H9 (cell line): ENCODE results near the genes NNT and ISL1.

DNA sequence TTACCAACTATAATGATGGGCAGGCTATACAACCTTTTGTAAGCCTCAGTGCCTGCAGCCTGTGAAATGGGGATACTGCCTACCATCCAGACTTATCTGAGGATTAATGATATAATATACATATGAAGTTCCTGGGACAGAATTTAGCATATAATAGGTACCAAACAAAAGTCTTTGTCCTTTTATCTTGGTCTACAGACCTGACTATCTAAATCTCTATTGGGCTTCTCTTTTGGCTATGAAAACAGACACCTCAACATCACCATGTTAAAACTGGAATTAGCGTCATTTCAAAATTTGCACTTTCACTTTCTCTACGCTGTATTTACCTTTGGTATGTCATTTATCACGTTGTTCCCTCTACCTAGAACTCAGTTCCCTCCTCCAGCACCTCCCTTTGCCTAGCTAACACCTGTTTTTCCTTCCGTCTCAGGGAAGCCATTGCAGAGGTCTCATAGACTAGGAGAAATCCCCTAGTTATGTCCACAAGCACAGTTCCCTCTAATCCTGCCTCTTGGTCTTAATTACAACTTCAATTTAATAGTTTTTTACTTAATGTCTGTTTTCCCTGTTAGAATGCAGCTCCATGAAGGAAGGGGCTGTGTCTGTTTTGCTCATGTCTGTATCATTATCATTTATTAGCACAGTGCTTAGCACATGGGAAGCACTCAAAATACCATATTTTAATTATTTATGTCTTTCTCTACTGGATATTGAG is 14.1 kb upstream of the TMEM267 start:
- PRO-cap = no peak

GRCh38 chr5:43602263-43603406 is at the start of gene NNT:
NNT (plus strand) TSS chr5:43603180.
- PRO-cap = bidirectional peak, plus-strand start at chr5:43602962, minus-strand start at chr5:43602603; bidirectional peak, plus-strand start at chr5:43603045, minus-strand start at chr5:43603051; bidirectional peak, plus-strand start at chr5:43603186, minus-strand start at chr5:43603104

GRCh38 chr5:43603407-43604361 is 704 bp downstream of the NNT start:
- PRO-cap = bidirectional peak, plus-strand start at chr5:43604030, minus-strand start at chr5:43603947

GRCh38 chr5:43619454-43620298 is 16.7 kb downstream of the NNT start:
- PRO-cap = no peak

DNA sequence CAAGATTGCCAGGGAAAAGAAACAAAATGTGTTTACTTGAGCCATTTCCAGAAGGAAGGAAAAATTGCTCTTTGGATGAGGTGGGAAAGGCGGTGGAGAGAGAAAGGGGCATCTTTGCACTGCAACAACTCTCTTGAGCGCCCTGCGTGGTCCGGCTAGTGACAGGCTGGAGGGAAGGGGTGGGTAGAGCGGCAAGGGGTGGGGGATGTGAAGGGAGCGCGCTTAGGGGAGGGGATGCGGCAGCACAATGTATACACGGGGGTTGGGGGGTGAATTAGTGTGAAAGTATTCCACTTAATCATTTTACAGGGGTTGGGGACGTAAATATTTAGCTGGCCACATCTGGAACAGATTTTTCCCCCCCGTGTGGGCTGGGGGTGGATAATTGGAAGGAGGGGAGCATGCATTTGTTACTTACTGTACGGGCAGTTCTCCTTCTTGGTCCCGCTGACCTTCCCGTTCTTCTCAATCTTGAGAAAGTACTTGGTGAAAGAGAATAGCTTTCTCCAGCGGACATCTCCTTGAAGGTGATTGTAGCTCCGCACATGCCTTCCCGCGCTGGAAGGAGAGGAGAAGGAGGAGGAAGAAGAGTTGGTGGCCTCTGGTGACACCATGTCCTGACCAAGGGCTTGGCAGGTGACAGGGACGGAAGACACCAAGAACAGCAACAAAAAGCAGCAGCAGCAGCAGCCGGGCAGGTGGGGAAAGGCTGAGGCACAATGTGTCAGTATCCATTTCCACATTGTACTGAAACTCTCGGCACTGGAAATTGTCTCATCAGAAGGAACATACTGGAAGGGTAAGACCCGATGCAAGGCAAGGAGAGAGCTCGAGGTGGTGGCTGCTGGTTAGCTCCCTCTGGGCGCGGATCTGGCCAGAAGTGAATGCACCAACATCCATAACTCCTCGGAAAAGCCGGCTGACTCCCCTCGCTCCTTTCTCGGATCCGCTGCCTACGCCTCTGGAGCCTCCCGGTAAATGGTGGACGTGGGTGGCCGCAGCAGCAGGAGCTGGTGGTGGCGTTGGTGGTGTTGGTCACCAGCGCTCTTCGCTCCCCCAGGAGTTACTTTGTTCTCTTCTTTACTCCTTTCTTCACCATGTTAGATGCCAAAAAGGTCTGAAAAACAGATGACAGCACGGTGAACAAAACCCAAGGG is 902 bp downstream of the FGF10 start:
- PRO-cap = no peak

- PRO-cap = no peak
Measured at GRCh38 chr5:44637881-44638502, 170.8 kb upstream of the MRPS30 start.

GRCh38 chr5:44806880-44807595 is 1.7 kb upstream of the MRPS30 start:
- PRO-cap = no peak

GRCh38 chr5:50593495-50593926 is 72.9 kb upstream of the PARP8 start:
- PRO-cap = no peak

- PRO-cap = bidirectional peak, plus-strand start at chr5:50668310, minus-strand start at chr5:50668280; bidirectional peak, plus-strand start at chr5:50668388, minus-strand start at chr5:50668385
Measured at GRCh38 chr5:50668198-50668659, 1.8 kb downstream of the PARP8 start.

DNA sequence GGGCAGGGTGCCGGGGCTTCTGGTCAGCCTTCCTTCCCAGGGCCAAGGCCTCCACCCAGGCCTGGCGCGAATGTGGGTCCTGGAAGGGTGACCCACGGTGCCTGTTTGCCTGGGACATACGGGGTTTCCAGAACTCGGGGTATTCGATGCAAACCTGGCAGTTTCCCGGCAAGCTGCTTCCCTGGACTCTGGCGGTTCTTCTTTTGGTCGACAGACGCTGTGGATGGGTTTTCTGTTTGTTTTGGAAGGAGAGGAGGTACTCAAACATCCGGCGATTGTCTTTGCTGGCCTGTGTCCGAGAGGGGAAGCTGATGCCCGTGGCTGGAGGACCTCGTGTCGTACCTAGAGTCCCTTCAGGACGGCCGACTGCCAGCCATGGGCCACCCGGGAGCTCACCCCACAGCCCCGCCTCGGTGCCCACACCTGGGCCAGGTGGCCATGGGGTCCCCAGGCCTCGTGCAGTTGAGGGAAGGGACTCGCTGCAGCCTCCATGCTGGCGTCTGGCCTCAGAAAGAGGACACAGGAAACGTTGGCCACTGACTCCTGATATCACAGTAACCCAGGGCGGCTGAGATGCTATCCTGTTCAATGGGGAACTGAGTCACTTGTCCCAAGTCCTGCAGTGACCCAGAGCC is 257.0 kb downstream of the PARP8 start:
- PRO-cap = no peak

GRCh38 chr5:51382683-51383630 is at the start of gene ISL1:
ISL1 (plus strand) TSS chr5:51383448.
- PRO-cap = bidirectional peak, plus-strand start at chr5:51383425, minus-strand start at chr5:51383263

DNA sequence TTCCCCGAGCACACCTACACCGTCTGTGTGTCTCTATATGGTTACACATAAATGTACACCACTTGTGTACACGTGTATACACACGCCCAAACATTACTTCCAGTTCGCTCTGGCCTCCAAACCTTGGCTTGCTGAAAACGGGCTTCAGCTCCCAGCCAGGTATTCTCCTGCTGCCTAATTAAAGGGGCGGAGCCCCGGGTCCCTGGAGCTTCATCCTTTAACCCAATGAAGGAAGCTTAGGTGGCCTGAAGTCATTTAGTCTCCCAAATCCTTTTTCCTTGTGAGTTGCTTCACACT is 4.6 kb downstream of the ISL1 start:
- PRO-cap = no peak

GRCh38 chr5:52150411-52150808 is 637.3 kb upstream of the ITGA1 start:
- PRO-cap = no peak

DNA sequence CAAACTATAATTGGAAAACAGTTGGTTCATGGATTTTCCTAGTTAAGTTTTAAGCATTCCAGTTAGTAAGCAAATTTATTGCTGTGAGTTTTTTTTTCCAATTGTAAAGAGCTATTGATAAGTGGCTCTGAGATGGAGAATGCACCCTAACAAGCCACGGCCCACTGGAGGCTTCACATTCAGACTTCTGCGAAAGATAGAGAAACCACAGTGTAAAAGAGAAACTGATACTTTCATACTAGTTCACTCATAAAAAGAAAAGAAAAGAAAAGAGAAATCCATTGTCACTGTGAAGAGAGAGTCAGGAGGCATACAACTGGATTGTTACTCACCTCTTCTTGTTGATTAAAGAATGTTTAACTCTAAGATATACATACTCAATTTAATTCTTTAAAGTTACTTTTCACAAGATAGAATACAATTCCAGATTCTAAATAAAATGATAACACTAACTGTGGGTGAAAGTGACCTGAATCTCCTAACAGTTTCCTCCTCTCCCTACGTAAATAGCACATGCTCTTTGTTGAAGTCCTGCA is 16.0 kb upstream of the ITGA1 start:
- PRO-cap = no peak

GRCh38 chr5:53479038-53479373 is 1.4 kb upstream of the FST start:
- PRO-cap = no peak

- PRO-cap = no peak
Measured at GRCh38 chr5:53616126-53616478, 55.7 kb downstream of the NDUFS4 start.

GRCh38 chr5:53884153-53884896 is 323.9 kb downstream of the NDUFS4 start:
- PRO-cap = no peak

- PRO-cap = no peak
Measured at GRCh38 chr5:54016288-54016992, 293.9 kb downstream of the ARL15 start.

DNA sequence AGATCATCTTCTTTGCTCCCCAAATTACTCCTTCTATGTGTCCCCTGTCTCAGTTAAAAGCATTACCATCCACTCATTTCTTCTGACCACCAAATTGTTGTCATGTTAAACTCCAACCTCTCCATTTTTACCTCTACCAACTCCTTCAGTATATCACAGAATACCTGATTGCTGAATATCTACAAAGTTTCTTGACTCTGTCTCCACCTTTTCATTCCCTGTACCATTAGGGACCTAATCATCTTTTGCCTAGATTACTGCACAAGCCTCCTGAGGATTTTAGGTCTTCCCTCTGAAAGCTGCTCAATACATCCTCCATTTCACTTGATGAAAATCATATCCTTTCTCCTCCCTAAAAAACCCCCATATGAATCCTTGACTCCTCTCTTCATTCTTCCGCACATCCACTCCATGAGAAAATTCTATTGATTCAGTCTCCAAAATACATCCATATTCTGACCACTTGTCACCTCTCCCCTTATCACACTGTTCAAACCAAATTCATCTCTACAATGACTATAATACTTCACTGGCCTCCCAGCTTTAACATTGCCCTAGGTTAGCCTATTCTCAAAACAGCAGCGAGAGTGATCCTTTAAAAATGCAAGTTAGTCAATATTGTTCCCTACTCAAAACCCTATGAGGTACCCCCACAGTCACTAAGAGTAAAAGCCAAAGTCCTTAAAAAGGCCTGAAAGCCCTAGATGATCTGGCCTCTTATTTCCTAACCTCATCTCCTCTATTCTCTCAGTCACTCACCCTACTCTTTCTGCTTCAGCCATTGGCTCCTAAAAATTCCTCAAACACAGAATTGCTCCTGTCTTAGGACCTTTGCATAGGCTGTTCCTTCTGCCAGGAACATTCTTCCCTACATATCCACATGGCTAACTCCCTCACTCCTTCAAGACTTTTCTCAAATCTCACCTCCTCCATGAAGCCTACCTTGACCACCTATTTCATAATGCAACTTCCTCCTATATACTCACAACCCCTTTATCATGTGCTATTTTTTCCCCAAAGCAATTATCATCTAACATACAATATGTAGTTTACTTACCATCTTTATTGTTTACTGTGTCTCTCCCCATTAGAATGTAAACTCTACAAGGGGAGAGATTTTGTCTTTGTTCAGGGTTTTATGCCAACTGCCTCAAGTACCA is 46.1 kb downstream of the ARL15 start:
- PRO-cap = no peak

GRCh38 chr5:54298823-54299303 is 11.5 kb downstream of the ARL15 start:
- PRO-cap = no peak